ENCODE measurements around a stretch of chr13.

DNA sequence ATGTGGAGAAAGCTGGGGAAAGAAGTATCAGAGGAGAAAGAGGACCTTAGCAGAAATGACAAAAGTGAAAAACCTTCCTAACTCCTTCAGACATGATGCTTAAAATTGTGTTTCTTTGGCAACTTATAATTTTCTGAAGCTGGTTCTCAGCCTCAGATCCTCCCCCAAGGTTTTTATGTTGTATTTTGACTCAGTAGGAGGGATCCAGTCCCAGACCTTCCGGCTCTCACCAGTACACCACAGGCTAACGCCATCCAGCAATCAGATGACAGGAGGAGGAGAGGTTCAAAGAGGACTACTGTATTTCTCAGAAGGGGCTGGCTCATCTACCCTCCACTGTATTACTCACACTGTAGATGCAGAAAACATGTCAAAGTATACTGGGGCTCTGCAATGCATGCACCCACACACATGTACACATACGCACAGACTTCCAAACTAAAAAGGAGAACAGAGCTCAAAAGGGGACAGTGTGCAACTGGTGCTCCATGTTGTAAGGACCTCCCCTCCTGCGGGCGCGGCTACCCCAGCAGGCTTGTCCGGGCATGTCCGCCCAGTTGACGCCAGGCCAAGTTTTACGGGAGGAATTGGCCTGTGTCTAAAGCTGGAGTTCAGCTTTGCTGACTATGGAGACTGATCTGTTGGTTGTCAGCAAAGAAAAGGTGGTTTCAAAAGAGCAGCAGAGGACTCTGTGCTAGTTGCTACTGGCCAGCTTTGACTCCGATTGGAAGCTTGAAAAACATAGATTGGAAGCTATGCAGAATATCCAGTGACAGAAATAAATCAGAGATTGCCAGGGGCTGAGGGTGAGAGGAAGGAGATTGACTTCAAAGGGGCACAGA lies 314.3 kb downstream of the DLEU7 start:
- PRO-cap = no peak

GRCh38 chr13:50594170-50594802 lies 249.2 kb downstream of the DLEU7 start:
- PRO-cap = no peak

DNA sequence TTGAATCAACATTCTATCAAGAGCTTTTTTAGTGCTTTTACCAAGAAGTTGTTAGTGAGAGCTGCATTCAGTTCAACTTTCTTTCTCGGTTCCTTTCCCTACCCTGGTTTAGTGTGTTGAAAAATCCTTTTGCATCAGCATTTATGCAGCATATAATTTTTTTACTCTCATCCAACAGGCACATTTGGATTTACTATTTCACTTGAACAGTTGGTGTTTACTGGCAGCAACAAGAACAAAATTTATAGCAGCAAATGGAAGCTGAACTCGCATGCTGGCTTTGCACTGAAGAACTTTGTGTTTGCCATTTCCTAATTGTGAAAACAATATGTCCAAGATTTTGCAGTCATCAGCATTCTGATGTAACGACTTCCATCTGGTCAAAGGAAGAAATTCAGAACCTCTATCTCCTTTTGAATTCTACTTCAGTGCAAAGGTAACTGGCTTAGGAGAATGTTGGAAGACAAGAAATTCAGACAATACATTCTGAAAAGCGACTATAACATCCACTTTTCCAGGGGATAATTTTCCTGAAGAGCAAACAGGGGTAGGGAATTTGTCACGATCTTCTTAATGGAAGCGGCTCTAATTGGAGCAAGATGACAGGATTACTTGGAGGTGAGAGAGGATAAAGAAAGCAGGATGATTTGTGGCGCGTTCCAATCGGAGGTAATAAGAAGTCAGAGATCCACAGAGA lies 131.0 kb downstream of the DLEU7 start:
- PRO-cap = no peak

GRCh38 chr13:50892080-50892575 lies 17.5 kb upstream of the RNASEH2B start:
- PRO-cap = no peak

DNA sequence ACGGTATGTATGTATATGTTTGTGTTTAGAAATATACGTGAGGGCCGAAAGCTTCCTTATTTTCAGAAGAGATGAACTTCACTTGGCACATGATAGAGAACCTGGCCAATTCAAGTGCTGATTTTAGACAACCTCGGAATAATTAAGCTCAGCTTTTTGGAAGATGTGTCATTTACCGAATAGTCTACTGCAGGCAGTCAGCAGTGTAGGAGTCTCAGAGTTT lies 4.6 kb downstream of the RNASEH2B start:
- PRO-cap = no peak

GRCh38 chr13:50982372-50982750 lies 72.8 kb downstream of the RNASEH2B start:
- PRO-cap = no peak

DNA sequence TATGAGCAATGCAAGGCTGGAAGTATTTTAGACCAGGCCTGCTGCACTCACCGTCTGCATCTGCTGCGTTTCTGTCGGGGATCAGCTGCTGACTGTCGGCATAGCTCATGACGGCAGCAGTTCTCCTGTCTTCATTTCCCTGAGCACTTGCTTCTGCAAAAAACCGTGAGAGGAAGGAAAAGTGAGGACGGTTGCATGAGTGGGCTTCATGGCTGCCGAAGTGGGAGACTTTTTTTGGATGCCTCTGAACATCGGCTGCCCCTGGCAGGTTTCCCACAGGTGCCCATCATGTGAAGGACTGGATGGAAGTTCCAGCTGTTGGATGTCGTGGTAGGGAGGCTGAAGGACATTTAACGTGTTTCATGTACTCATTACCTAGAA lies 94.6 kb downstream of the RNASEH2B start:
- PRO-cap = no peak

DNA sequence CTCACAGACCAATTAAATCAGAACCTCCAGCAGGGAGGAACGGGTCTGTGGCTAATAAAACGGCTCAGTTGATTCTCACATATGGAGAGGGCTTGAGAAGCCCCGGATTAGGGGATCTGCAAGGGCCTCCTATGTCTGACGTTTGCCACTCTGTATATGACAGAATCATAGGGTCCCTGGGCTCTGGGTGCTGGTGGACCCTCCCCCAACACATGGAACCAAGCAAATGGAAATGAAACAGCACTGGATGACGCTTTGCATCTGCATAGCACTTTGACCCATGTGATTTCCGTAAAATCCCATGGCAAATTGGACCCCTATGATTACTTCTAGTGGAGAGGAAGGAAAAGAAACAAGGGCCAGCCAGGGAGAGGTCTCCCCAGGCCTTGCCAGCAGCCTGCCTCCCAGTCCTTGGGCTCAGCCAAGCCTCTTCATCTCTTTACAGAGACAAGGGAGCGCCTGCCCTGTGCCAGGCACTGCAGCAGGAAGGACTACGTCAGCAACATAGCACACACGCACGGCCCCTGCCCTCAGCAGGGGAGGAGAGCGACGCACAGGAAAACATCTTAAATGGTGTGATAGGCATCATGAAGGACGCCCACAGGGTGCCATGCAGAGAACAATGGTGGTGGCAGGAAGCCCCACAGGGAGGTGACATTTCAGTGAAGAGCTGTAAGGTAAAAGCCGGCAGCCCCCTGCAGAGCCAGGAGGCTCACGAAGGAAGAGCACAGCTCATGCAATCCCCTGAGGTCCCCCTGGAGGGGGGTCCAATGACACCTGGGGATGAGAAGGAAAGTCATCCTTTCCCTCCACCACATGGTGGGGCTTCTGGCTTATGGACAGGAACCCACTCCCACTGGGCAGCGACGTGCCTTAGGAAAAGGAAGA lies 37.0 kb upstream of the C13orf42 start:
- PRO-cap = no peak

GRCh38 chr13:51235864-51236176 lies 13.6 kb downstream of the FAM124A start:
- PRO-cap = no peak

DNA sequence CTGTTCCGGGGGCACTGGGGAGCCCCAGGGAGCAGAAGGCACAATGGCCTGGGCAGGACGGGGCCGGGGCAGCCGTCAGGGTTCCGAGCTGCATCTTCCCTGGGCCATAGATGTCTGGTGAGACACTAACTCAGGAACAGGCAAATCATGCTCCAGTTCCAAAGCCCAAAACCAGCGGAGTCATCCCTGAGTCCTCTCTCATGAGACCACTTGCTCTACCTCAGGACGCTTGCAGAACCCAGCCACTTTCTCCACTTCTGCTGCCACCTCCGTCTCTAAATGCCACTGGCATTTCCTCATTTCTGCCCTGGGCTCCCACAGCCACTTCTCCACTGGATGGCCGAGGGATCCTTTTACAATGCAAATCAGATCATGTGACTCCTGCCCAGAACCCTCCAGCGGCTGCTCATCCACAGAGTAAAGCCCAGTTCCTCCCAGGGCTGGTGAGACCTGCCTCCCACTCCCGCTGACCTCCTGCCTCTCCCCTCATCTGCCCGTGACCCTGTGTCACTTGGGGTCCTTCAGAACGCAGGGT lies 36.8 kb downstream of the FAM124A start:
- PRO-cap = no peak

- PRO-cap = no peak
These were observed 34.8 kb downstream of the SERPINE3 start for GRCh38 chr13:51374046-51374918.

DNA sequence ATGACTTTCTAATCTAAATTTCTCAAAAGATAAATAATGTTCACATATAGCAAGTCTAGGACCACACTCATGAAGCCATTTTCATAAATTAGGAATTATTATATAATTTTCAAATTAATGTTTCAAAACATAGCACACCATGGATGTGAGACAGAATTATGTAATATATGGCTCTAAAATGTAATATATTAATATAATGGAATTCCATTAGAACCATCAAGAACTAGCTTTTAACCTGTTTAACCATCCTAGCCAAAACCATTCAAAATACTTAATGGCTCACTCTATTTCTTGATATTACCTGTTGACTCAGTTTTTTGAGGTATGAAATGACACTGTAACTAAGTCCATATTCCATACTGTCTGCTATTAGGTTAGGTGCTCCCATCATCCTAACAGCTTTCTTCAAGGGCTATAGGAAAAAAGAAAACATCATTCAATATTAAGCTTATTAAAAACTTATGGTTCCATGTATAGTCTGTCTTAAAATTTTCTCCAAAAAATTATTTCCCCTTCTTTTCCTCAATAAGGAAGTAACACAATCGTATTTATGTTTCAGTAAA lies 39.8 kb downstream of the SERPINE3 start:
- PRO-cap = no peak

DNA sequence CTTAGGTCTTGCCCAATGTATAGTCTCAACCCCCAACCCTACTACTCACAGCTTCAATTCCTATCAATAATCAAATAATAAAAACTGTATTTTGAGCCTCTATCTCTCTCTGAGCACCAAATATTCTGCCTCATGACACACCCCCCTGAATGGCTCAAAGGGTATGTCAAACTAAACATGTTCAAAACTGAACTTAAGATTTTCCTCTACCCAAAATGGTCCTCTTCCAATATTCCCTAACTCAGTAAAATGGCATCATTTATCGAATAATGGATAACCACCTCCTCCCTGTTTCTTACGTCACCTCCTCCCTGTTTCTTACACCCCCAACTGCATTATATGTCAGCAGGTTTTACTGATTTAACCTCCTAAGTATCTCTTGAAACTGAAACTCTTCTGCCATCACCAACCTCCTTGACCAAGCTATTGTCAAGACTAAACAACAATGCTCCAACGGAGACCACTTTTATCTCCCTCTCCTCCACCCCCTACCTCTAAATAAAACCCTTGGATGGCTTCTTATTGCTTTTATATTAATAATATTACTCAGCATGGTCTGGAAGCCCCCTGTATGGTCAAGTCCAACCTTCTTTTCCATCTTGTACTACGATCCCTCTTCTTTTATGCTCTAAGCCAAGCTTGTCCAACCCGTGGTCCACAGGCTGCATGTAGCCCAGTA lies 46.5 kb downstream of the INTS6 start:
- PRO-cap = no peak

- PRO-cap = no peak
These were observed 14.4 kb downstream of the INTS6 start for GRCh38 chr13:51438258-51439081.

GRCh38 chr13:51448195-51449059 lies 4.4 kb downstream of the INTS6 start:
- PRO-cap = no peak

DNA sequence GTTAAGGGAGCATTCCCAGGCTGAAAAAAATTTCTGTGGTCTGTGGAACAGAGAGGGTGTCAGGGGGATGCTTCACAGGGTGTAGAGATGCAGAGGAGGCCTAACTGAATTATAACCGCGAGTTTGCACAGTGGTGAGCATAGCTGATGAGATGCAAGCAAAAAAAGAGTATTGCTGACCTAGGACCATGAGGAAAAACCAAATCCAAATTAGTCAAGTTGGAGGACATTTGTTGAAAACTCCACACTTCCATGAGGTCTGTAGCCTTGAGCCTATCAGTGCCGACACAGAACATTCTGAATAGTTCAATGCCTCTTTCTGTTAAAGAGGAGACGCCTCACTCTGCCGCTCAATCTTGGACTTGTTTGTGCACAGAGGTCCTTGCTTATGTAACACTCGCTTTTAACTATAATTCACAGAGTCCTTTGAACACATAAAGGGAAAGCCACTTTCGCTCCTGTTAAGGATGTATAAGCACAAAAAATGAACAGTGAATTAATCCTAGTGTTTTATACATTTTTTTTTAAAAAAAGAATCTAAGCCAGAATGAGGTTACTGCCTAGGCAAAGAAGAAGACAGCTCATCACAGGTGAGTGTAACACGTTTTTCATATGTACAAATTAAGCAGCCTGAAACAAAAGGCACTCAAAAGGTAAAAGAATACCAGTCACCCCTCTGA lies 25.8 kb upstream of the INTS6 start:
- PRO-cap = no peak

- PRO-cap = no peak
These were observed 60.0 kb upstream of the WDFY2 start for GRCh38 chr13:51524220-51524753.

DNA sequence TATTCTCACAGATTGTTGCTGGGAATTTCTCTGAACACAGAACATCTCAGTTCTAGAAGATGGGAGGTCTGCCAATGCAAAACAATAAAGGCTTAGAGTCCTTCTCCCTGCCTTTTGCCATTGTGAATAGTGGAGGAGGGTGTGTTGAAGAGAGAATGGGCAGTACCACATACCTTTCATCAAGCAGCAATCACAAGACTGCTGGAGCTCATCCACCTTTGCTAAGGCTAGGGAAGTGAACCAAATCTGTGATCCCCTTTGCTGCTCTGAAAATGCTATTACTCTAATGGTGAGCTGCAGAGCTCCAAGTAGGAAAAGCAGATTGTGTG lies 34.4 kb downstream of the WDFY2 start:
- PRO-cap = no peak

DNA sequence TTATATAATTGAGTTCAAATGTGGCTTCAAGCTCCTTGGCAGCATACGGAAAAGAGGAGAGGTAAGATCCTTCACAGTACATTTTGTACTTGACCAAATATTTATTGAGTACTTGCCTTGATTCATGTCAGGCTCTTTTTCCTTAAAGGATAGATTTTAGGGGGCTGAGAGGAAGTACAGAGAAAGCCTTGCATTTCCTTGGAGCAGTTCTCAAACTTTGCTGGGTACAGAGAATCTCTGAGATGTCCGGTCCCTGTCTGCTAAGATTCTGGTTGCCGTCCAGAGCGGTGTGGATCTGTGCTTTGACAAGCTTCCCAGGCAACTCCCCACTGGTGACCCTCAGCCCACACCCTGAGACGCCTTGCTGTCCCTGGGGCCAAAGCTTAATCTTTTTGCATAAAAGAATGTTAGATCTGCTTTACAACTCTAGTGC lies 64.4 kb downstream of the DHRS12 start:
- PRO-cap = no peak

- PRO-cap = no peak
These were observed 17.9 kb downstream of the DHRS12 start for GRCh38 chr13:51785843-51786700.

Measured in aorta (tissue), 1 donor.